Umbilical cord (tissue), 2 donors: ENCODE measurements around the genes SMARCD2, CSH2, GH1 and CEP95.

DNA sequence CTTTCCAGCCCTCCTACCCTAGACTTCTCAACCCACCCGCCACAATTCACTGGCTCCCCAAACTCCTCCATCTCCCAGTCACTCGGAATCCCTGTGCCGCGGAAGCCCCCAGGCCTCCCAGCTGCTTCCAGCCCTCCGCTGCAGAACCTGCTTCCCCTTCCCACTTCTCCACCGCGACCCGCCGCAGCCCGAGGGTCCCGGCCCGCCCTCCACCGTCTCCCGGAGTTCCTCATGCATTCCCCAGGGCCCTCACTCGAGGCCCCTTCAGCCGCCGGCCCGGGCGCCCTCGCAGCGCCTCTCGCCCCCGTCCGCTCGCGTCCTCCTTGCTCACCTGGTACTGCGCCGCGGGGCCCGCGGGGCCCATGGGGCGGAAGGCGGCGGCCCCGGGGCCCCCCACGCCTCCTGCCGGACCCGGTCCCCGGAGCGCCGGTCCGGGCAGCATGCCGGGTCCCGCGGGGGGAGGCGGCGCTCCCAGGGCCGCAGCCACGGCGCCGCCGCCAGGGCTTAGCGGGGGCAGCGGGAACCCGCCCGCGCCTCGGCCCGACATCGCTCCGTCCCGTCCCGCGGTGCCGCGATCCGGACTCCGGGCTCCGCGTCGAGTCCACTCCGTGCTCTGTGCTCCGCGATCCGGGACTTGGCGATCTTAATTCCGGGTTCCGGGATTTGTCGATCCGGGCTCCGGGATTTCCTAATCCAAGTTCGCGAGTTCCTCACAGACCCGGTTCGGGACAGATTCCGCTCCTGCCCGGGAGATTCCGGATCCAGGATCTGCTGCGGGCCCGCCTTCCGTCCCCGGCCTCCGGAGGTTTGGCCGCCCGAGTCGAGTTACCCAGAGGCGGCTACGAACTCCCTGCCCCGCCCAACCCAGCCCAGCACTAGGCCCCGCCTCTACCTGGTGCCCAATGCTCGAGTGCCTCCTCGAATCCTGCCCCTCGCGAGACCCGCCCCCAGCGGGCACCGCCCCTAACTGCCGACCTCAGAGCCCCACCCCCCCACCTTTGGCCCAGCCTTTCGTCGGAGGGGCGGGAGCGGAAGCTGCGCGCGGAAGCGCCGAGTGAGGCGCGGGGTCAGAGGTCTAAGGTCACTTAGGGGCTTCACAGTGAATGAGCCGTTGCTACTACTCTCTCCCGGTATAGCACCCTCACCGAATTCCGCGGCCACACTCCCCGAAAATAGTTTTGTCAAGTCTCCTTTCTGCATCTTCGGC is at the start of gene SMARCD2:
Gene SMARCD2, minus strand, starts transcription at position 558 of the 1,207 bp plus-strand sequence.
- RAMPAGE, long total RNA = start-site peak on the minus strand centred at position 349 of the sequence, 48 bp wide, 30 and 56 reads in 2 replicates

DNA sequence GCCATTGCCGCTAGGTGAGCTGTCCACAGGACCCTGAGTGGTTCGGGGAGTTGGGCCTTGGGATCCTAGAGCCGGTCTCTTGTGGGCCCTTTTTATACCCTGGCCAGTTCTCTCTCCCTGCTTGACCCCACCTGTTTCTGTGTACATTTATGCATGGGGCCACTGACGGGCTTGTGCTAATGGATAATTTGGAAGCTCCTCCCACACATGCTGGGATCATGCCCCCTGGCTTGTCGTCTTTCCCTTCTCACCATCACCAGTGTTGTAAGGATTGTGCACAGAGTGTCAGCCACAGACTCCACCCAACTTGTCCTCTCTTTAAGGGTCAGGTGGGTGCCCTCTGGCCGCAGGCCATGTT is at the start of gene CSH2:
Gene CSH2, minus strand, starts transcription at position 68 of the 358 bp plus-strand sequence.
- RAMPAGE, long total RNA = no peak

GRCh38 chr17:63918643-63919267 is at the start of gene GH1:
Gene GH1 (minus strand): TSS chr17:63918839.
- RAMPAGE, long total RNA = no peak

- RAMPAGE, long total RNA = no peak
Observed at GRCh38 chr17:64016463-64016903, 4.0 kb downstream of the ICAM2 start.

DNA sequence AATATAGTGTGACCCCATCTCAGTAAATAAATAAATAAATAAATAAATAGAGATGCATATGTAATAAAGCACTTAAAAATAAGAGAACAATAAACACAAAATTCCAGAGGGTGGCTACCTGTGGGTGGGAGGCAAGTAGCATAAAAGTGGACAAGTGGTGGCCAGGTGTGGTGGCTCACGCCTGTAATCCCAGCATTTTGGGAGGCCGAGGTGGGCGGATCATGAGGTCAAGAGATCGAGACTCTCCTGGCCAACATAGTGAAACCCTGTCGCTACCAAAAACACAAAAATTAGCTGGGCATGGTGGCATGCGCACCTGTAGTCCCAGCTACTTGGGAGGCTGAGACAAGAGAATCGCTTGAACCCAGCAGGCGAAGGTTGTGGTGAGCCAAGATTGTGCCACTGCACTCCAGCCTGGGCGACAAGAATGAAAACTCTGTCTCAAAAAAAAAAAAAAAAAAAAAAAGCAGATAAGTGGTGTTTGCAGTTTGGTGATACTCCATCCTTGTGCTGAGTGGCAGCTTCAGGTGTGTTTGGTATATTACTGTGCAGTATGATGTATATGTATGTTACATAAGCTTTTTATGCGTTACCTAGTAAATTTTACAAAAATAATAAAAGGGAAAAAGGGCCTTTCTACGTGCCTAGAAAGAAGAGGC is 929 bp downstream of the ICAM2 start:
- RAMPAGE, long total RNA = no peak

- RAMPAGE, long total RNA = no peak
Observed at GRCh38 chr17:64133539-64133863, 3.6 kb upstream of the ERN1 start.

DNA sequence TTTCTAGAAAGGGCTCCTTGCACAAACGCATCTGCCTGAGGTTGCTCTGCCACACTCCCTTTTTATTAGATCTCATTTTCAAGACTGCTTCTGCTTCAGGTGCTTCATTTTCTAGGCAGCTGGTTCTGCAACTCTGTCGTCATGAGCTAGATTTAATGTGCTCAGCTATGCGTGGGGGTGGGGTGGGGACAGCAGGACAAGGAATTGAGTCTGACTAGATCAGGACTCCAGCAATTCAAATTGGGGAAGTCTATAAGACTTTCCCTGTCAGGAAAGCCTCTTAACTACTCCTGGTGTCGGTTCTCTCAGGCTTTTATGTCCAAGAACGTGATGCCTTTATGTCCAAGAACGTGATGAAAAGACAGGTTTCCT is 29.3 kb upstream of the ERN1 start:
- RAMPAGE, long total RNA = no peak

DNA sequence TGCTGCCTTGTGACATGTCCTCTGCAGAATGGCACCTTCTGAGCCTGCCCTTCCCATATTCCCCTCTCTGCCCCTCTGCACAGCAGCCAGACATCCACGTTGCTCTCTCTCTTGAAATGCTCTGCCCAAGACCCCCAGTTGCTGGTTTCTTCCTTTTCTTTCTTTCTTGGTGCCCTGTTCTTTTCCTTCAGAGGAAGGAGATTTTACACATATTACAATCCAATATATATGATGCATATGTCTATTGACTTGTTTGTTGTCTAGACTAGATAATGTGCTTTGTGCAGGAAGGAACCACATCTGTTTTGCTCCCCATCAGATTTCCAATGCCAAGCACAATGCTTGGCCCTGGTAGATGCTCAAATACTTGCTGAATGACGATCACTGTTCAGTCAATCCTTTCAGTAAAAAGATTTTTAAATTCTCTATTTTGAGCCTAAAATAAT is 6.6 kb downstream of the TEX2 start:
- RAMPAGE, long total RNA = no peak

- RAMPAGE, long total RNA = no peak
Observed at GRCh38 chr17:64264894-64265349, 1.9 kb upstream of the TEX2 start.

DNA sequence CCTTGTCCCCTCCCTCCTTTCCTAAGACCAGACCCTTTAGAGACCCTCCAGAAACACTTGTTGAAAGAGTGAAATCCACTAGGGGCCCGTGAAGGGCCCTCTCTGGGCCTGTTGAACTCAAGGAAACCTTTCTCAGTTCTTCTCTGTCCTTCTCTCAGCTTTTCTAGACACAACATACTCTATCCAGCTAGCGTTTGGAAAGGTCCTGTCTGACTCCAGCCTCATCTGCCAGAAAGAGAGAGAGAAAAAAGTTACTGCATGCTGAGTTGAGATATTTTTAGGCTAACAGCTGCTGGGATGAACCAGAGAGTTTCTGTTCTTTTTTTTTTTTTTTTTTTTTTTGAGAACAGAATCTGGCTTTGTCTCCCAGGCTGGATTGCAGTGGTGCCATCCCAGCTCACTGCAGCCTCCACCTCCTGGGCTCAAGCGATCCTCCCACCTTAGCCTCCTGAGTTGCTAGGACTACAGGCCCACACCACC is 14.8 kb upstream of the TEX2 start:
- RAMPAGE, long total RNA = no peak

GRCh38 chr17:64380876-64381529 is 9.7 kb downstream of the PECAM1 start:
- RAMPAGE, long total RNA = no peak

- RAMPAGE, long total RNA = no peak
Observed at GRCh38 chr17:64392727-64393396, 2.2 kb upstream of the PECAM1 start.

- RAMPAGE, long total RNA = no peak
Observed at GRCh38 chr17:64441927-64443029, 6.6 kb upstream of the MILR1 start.

DNA sequence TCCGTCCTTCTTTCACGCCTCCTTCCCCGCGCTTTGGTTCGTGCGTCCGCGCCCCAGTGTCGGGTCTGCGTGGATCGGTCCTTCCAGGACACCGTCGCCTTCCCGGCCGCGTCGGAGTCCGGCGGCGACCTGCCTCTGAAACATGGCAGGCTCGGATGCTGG is at the start of gene CEP95:
Gene CEP95, plus strand, starts transcription at position 22 of the 162 bp plus-strand sequence.
- RAMPAGE, long total RNA = start-site peak on the plus strand centred at position 71 of the sequence, 108 bp wide, 84 and 90 reads in 2 replicates

GRCh38 chr17:64532667-64533024 is 25.9 kb downstream of the CEP95 start:
- RAMPAGE, long total RNA = no peak

DNA sequence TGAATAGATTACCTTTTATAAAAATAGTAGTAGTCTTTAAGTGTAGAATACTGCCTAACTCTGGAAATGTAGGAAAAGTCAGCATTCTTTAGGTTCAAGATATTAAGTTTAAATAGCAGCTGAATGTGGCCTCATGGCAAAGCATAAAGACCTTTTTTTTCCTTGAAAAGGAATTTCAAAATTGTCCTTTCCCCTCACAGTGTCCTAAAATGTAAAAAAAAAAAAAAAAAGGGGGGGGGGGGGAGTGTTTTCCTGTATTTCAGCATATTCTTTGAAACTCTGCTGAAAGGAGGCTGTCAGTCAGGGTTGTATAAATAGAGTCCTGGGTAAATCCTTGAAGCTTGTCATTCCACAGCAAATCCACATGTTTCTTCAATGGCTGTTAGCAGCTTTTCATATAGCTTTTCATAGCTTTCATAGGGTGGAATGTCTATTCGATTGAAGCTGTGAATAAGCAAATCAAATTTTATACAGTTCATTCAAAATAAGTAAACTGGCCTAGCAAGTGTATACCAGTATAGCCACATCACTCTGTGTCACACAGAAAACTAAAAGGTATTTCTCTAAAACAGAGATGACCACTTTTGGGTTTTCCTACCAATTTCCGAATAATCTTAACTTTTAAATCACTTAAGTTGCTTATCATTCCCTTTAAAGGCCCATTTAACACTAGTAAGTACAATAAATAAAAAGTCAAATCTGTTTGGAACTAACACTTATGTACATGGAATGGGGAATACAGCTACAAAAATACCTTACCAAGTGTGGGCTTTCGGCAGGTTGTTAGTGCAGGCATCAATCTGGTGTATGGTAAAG is 38.9 kb downstream of the CEP95 start:
- RAMPAGE, long total RNA = no peak

DNA sequence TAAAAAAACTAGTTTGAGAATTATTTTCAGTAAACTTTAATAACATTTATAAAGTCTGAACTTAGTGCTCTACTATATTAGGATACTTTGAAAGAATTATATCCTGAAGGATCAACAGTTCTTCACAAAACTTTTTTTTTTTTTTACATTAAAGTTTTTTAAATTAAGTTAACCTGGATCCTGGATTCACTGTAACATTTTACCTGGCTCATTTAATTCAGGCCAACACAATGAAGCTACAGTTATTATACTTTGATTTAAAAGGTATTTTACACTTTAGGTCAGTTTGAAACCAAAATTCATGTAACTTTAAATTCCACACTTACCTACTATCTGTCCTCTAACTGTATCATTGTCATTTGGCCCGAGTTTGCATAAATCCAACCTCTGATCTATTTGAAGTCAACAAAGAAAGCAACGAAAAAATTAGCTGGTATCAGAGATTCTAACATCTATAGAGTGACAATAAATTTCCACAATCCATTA is 71.3 kb downstream of the SMURF2 start:
- RAMPAGE, long total RNA = no peak

DNA sequence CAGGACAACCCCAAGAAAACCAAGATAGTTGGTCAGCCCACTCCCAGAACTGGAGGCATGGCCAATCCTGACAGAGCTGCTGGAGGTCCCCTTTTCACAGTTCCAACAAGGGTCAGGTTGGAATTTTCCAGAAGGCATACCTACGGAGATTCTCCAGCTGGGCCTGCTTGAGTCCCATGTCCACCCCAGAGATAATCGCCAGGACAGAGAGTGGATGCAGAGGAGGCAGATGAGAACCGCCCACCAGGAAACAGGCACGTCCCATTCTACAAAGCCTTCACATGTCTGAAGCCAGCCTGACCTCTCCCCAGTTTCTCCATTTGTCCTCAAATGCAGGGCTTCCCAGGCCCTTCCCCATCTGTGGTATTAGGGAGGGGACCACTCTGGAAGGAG is 47.4 kb upstream of the SMURF2 start:
- RAMPAGE, long total RNA = no peak

DNA sequence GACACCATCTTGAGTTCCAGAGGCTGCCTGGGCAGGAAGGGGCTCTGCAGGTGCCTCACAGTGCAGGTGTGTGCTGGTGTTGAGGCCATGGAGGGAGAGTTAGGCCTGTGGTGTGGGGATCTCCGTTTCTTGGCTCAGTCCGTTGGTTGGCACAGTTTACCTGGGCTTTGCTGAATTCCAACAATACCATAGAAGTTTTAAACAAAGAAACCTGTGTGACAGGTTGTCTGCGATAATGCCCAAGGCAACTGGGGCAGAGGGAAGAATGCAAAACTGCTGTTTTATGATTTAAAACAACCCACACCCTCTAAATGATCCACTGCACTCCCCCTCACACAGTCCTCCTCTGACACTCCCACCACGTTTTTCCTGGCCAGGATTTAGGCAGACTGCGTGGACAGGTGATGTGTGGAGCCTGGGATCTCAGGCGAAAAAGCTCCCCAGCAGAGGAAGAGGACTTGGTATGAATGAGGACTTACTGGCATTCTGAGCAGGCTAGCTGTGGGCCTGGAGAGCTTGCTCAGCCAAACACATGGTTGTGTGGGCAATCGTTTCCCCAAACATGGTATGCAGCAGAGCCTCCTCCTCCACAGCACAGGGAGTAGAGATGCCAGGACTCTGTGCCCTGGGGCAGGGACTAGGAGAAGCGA is 104.1 kb downstream of the LRRC37A3 start:
- RAMPAGE, long total RNA = no peak

DNA sequence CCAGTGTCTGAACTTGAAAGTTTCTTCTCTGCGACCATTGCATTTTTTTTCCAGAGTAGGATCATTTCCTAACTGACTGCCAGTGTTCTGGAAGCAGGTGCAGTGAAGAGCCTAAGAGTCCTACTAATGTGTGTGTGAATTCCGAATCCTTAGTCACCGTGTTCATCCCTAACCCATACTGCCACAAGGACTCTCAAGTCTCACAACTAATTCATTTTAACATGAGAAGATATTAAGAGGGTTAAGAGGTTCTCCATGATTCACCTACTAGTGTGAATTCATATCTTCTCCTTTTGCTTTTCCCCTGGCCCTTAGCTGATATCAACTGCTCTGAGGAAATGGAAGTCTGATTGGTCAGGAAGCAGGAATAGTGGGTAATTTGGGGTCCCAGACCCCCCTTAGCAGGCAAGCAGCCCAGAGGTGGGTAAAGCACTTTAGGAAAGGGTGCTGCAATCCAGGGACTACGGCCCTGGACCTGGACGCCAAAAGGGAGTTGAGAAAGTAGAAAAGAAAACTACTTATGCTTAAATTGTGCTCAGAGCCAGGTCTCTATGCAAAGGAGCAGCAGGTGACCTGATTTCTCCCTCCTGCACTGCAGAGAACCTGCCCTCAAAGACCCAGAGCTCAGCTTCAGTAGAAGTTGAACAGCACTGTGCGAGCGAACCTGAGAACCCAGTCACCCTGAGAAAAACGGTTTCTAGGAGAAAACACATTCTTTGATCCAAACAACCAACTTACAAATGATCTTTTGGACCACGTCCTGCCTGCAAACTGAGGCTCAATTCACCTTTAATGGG is 65.3 kb upstream of the LRRC37A3 start:
- RAMPAGE, long total RNA = no peak